Mononuclear cell (primary cell): ENCODE measurements around a stretch of chr15.

DNA sequence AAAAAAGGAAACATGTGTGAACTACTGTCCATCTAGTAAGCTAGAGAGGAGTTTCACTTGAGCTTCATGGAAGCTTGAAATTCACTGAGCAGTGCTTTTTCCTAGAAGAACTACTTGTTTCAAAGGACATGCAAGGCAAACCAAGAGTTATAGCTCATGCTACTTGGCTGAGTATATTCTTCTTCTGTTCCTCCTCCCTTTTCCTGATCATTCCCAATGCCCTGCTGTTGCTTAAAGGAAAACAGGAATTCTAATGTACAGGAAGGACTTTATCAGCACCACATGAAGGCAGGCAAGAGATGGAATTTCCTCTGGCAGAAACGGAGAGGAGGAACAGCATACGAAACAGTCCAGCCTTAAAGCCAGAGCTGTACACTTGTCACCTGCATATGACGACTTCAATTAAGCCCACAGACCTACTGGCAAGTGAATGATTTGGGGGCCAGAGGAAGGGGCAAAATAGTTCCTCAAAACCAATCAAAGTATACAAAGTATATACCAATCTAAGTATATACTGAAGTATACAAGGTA, 15.7 kb downstream of the MEIS2 start:
- RRBS: no CpG with 5 or more reads among the region's 3 CpGs

DNA sequence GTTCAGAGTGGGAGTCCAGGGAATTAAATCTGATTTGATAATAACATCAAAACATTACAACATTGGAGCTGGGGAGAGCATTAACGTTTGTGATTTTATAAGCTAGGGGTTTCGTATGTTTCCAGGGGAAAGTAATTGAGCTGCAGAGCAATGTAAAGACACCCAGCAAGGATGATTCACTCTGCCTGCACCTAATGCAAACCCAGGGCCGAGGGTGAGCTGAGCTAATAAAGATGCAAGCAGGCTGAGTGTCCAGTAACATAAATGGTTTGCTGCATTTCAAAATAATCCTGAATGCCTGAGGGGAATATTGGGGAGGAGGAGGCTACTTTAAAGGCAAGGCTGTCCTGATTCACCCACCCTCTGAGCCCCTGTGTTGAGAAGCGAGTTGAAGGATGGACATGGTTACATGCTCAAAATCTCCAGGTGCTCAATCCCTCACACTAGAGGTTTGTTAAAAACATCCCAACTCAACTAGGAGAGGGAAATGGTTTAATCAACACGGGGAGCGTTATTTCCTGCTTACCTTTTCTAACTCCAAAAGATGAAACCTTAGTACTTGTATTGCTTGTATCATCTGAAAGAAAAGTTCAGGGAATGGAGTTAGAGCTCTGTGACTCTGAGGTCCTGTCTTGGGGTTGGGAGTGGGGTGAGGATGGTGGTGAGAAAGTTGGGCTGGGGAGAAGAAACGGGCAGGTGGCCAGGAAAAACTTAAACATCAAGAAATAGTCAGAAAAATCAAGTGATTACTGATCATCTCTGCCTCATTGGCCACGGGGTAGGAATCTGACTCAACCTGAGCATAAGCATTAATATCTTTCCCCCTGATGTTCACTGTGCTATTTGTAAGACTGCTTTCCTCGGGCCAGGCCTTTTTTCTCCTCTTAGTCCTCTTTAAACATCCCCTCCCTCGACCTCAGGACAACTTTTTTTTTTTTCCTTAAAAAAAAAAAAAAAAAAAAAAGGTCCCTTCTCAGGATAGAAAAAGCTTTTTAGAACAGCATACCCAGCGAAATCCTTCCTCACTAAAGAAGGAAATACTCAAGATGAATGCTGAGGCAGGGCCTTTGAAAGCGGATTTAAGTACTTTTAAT, 6.0 kb downstream of the MEIS2 start:
- RRBS: no CpG with 5 or more reads among the region's 12 CpGs

GRCh38 chr15:37096837-37097860, 3.2 kb downstream of the MEIS2 start:
- RRBS: 9% methylated on average over 8 of the region's 36 CpGs

- RRBS: no CpG with 5 or more reads among the region's 4 CpGs
Observed at GRCh38 chr15:37124977-37125483, 24.7 kb upstream of the MEIS2 start.

DNA sequence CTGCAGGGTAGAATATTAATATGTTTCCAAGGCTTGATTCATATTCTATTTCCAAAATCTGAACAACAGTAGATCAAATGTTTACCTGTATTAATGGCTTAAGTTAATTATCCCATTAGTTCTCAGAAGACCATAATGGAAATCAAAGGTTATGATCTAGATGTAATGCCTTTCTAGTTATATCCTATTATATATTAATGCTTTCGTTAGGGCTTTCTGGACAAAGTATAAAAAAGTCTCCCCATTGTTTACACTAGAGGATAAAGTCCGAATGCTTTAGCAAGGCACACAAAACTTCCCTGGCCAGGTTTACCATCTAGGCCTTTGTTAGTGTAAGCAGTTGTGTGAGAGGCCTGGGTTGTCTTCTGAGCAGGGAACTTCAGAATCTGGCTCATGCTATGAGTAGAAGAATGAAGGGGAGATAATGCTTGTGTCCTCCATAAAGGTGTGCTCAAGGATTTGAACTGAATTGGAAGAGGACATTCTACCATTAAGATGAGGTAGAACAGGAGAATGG, 106.3 kb upstream of the MEIS2 start:
- RRBS: no CpG with 5 or more reads among the region's 2 CpGs

DNA sequence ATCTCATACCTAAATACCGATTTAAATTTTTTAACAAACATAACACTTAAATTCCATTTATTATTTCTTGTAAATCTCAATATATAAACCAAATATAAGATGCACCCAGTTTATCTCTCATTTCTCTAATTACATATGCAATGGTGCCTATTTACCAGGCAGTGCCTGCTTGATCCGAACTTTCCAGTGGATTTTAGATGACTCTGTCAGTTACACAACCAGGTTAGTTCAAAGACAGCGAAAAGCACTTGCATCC, 56.8 kb upstream of the TMCO5A start:
- RRBS: no CpG with 5 or more reads among the region's 3 CpGs

DNA sequence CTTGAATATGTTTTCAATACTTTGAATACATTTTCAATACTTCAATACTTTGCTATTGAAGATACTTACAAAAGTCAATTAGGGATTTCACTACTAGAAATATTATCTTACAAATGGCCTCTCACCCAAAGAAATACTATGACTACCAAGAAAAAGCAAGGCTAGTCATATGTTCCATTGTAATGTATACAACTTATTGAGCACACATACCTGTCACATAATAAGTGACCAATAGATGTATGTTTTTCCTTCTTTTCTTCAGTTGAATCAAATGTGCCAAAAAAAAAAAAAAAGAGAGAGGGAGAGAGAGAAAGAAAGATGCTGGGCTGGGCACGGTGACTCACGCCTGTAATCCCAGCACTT, 157.2 kb downstream of the TMCO5A start:
- RRBS: no CpG with 5 or more reads among the region's 2 CpGs

GRCh38 chr15:38262700-38263086, 10.1 kb downstream of the SPRED1 start:
- RRBS: no CpG with 5 or more reads among the region's 2 CpGs

DNA sequence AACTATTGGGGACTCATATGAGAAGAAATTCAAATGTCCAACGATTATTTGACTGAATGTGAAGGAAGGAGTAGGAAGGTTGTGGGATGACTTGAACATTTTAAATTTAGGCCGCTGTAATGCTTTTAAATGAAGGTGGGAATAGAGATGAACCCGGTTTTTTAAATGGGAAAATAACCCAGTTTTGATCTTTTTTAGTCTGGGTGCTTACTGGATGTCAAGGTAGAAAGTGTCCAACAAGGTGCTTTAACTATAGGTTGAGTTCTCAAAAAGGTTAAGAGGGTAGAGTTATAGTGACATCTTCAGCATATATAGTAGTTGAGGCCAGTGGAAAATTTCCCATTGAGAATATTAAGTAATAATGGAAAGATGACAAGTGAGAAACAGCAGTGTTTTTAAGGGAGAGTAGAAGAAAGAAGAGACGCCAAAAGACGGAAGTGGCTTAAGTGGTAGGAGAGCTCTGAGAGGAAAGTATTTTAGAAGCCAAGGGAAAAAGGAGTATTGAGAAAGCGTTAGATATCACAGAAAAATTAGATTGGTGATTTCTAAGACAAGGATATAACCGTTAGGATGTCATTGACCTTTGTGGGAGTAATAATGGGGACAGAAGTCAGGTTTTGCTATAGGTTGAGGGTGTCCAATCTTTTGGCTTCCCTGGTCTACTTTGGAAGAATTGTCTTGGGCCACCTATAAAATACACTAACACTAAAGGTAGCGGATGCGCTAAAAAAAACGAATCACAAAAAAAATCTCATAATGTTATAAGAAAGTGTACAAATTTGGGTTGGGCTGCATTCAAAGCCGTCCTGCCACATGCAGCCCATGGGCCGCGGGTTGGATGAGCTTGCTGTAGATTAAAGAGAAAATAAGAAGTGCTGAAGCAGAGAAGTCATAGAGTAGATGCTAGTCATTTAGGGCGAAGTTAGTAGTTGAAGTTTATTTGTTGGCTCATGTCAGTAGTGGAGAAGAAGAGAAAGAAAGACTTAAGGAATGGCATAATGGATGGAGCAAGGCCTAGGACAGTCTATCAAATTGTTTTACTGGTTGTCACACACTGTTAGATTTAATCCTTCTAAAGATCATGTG, 10.8 kb downstream of the SPRED1 start:
- RRBS: no CpG with 5 or more reads among the region's 14 CpGs

DNA sequence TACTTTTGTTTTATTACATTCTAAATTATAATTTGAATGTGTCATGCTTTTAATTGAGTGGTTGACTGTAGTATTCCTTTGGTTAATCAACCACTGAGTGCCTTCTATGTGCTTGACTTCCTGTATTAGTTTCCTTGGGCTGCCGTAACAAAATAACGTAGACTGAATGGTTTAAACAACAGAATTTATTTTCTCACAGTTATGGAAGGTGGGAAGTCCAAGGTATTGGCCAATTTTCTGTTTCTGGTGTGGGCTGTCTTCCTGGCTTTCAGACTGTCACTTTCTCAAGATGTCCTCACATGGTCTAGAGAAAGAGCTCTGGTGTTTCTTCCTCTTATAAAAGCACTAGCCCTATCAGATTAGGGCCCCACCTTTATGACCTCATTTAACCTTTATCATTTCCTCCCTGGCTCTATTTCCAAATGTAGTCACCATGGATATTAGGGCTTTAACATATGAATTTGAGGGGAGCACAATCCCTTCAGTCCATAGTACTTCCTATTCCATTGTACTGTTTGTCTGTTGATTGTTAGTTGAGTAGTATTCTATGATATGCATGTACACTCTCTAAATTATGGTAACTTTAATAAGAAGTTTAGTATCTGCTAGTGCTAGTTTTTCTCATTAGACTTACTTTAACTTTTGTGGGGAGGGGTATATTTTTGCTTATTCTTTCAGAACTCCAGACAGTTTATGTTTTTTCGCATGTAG, 54.7 kb downstream of the SPRED1 start:
- RRBS: no CpG with 5 or more reads among the region's 3 CpGs

GRCh38 chr15:38440272-38440942, 13.5 kb upstream of the FAM98B start:
- RRBS: no CpG with 5 or more reads among the region's 8 CpGs

- RRBS: no CpG with 5 or more reads among the region's 12 CpGs
Observed at GRCh38 chr15:38454726-38455277, 875 bp downstream of the FAM98B start.

GRCh38 chr15:38651737-38652232, 87.2 kb upstream of the RASGRP1 start:
- RRBS: no CpG with 5 or more reads among the region's 5 CpGs

DNA sequence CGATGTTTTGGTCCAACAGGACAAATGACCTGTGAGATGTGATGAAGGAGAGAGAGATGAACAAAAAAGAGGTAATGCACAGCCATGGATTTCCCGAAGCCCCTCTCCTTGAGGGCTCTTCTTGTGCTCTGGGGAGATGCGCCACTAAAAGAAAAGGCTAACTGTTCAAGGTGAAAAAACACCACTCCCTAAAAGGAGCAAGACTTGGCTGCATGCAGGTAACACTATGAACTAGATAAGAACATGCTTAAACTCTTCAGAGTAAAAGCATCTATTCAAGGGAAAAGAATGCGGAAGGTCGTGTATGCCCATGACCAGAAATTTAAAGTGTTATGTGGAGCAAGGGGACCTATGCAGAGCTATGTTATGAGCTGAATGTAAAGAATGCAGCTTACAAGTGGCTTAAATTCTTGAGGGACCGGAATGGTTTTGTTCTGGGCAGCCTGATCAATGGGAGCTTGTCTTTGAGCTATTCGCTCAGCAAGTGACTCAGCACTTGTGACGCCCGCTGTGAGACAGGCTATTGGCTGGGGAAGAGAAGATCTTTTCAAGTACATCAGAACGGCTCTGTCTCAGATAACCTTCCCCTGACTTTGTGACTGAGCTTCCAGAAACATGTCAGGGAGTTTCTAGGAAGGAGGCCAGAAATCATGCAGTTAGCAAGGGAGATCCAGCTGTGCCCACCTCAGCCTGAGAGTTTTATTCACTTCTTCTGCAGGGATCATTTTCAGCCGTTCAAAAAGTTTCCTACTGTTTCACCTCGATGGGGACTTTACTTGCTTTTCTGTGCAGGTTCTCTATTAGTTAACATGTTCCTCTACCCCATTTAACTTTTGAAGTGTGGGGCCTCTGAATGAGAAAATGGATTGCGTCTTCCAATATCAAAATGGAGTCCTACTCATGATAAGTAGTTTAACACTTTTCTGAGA, 367.4 kb upstream of the THBS1 start:
- RRBS: no CpG with 5 or more reads among the region's 13 CpGs

DNA sequence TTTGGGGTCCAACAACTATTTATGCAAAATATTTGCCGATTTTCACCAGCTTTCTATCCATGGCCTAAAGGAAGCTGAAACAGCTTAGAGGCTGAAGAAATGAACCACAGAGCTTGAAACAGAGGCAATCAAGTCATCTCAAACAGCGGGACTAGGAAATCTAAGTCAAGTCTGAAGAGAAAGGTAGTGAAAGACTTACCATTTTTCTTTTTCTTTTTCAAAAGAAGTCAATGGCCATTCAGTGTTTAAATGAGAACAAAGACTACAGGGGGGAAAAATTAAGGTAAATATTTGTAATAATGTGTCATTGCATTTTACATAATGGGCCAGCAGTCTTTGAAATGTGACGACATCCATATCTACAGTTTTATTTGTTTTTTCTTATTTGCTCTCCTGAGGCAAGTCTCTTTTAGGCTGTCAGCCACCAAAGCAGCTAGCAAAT, 307.2 kb upstream of the THBS1 start:
- RRBS: no CpG with 5 or more reads among the region's 3 CpGs

DNA sequence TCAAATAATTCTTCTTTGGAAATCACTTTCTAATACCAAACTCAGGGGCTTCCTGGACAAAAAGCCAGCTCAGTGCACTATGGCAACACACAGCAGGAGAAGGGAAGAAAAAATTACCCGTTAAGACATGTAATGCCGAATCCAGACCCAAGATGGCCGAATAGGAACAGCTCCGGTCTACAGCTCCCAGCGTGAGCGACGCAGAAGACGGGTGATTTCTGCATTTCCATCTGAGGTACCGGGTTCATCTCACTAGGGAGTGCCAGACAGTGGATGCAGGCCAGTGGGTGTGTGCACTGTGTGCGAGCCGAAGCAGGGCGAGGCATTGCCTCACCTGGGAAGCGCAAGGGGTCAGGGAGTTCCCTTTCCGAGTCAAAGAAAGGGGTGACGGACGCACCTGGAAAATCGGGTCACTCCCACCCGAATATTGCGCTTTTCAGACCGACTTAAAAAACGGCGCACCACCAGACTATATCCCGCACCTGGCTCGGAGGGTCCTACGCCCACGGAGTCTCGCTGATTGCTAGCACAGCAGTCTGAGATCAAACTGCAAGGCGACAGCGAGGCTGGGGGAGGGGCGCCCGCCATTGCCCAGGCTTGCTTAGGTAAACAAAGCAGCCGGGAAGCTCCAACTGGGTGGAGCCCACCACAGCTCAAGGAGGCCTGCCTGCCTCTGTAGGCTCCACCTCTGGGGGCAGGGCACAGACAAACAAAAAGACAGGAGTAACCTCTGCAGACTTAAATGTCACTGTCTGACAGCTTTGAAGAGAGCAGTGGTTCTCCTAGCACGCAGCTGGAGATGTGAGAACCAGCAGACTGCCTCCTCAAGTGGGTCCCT, 160.2 kb upstream of the THBS1 start:
- RRBS: no CpG with 5 or more reads among the region's 33 CpGs

DNA sequence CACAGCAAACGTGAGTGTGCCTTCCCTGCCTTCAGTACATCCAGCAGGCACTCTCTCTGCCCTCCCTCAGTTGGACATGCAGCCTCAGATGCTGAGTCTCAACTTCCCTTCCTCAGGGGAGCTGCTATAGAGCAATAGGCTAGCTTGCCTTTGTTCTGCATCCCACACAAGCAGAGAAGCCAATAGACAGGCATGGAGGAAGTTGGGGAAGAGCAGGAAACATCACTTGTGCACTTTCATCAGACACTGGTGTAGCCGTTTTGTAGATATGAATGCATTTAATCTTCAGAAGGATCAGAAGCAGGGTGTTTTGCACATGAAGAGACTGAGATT, 147.5 kb upstream of the THBS1 start:
- RRBS: no CpG with 5 or more reads among the region's 2 CpGs

GRCh38 chr15:39488345-39489108, 92.4 kb upstream of the THBS1 start:
- RRBS: no CpG with 5 or more reads among the region's 3 CpGs

GRCh38 chr15:39511255-39511655, 69.6 kb upstream of the THBS1 start:
- RRBS: no CpG with 5 or more reads among the region's 8 CpGs

- RRBS: no CpG with 5 or more reads among the region's 1 CpG
Observed at GRCh38 chr15:39582865-39583028, 1.9 kb downstream of the THBS1 start.